ENCODE data around the gene FAM180A.

DNA sequence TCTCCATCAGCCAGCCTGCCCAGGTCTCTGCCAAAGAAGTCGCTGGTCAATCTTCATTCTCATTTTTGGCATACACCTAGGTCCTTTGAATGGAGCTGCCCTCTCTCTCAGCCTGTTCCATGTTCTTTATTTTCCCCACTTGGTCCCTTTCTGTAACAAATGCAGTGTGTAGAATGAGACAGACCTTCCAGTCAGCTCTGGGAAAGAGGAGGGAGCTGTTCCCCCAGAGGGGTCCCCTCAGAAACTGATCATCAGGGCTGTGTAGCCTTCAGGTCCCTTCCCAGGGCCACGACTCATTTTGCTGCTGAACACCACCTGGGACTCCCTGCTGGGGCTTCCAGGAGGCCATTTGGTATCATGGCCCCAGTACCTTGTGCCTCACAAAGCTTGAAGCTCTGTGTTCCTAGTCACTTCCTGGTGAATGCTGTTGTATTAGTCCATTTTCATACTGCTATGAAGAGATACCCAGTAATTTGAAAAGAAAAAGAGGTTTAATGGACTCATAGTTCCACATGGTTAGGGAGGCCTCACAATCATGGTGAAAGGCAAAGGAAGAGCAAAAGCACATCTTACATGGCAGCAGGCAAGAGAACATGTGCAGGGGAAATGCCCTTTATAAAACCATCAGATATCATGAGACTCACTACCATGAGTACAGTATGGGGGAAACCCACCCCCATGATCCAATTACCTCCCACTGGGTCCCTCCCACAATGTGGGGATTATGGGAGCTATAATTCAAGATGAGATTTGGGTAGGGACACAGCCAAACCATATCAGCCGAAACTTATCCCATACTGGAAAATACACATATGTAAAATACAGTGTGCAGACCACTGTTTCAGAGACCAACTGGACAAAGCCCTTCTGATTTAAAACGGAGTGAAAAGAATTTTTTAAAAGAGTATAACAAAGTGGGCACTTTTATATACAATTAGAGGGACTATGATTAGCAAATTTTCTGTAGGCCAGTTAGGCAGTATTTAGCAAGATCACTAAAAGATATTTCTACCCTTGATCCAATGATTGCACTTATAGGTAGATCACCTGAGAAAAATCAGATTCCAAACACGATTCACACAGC lies 8.2 kb downstream of the CYREN start:
- RRBS, 2 experiments: no CpG with 5 or more reads among the region's 5 CpGs

DNA sequence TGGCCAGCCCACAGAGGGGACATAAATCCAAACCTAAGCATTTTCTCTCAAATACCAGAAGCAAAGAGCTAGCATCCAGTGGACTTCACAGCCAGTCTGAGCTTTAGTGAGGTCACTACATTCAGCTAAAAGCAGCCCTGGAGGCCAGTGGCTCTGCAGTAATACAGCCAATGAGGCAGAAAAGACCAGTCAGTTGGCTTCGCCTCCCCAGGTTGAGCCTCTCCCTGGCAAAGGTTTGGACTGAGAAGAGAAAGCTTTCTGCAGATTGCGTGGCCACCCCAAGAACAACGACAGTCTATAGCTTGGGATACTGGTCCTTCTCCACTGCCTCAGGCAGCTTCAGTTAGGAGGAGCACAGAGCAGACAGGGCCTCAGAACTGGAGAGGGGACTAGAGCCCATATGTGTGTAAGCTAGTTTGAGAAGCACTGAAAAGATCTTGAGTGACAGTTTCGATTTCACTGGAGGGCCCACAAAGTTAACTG lies 3.8 kb downstream of the WDR91 start:
- RRBS, 2 experiments: no CpG with 5 or more reads among the region's 4 CpGs

DNA sequence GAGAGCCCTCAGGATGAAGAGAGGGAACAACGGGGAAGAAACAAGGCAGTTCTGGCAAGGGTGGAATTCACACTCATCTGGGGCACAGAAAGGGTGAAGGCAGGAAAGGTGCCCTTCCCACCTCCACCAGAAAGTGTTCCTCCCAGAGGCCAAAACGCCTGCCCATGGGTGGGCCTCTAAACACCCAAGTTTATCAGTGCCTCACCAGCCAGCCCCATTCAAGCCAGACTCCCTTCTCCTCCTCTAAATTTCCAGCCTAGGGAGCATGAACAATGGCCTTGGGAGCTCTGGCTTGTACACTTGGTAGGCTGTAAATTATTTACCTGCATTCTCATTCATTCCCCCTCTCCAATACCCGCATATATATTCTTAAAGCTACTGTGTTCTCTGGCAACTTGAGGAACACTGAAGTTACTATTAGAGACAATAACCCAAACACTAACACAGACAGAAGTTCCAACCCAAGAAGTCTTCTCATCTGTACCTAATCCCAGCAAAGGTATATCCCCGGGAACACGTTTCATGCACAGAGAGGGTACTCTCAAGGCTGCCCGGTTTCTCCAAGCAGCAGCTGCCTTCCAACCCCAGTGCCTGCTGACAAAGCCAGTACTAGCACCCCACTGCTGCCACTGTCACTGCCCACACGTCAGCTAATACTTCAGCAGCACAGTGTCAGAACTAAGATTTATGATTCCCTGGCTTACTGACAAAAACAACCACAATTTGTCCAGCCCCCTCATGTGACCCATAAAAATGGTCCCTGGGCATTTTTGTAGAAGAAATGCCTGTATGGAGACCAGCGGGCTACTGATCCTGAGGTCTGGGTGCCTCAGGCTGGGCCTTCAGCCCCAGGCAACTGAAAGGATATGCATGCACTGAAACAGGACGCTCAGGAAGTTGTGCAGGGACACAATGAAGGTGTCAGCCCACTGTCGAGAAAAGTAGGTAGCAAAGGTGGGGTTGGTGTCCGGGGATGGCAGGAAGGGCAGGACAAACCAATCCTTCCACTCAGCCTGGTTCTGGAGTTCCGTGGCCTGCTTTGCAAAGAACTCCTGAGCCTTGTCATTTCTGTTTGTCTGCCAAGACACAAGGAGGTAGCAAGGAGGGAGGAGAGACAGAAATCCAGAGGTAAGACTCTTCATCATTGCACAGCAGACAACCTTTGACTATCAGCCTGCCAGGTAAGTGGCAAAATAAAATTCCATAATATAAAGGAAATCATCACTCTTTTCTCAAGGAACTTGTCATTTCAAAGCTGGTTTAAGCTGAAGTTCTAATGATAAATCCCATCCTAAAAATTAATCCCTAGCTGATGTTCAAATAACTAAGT lies 2.9 kb downstream of the WDR91 start:
- RRBS, 2 experiments: no CpG with 5 or more reads among the region's 12 CpGs

- RRBS, 2 experiments: no CpG with 5 or more reads among the region's 10 CpGs
Observed at GRCh38 chr7:135393704-135394463, 116.0 kb downstream of the CNOT4 start.

GRCh38 chr7:135617519-135617896 lies 44.8 kb upstream of the STMP1 start:
- RRBS, 2 experiments: no CpG with 5 or more reads among the region's 1 CpG

DNA sequence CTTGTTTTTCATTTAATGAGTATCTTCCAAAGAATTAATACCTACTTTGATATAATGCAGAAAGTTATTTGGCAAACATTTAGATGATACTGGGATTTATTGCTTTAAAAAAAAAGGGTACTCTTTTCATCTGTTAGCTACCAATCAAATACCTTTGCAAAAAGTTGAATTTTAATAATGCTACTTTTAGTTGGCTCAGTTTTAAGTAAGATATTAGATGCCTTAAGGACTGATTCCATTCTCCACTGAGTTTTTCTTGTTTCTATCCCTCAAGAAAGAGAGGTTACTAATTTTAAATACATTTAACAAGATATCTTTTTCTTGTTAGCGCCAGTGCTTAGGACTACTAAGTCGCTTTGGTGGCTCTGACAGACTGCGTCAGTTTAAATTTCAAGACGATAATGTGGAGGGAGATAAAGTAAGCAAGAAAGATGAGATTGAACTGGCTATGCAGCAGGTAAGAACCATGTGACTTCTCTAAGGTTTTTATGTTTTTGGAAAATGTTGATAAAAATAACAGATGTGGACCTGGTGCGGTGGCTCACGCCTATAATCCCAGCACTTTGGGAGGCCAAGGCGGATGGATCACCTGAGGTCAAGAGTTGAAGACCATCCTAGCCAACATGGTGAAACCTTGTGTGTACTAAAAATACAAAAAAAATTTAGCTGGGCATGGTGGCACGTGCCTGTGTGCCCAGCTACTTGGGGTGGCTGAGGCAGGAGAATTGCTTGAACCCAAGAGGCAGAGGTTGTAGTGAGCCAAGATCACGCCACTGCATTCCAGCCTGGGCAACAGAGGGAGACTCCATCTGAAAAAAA lies 24.5 kb upstream of the STMP1 start:
- RRBS, 2 experiments: no CpG with 5 or more reads among the region's 9 CpGs

- RRBS, 2 experiments: no CpG with 5 or more reads among the region's 19 CpGs
Observed at GRCh38 chr7:135748342-135749203, at the start of gene FAM180A. FAM180A (minus strand) TSS chr7:135748813.

DNA sequence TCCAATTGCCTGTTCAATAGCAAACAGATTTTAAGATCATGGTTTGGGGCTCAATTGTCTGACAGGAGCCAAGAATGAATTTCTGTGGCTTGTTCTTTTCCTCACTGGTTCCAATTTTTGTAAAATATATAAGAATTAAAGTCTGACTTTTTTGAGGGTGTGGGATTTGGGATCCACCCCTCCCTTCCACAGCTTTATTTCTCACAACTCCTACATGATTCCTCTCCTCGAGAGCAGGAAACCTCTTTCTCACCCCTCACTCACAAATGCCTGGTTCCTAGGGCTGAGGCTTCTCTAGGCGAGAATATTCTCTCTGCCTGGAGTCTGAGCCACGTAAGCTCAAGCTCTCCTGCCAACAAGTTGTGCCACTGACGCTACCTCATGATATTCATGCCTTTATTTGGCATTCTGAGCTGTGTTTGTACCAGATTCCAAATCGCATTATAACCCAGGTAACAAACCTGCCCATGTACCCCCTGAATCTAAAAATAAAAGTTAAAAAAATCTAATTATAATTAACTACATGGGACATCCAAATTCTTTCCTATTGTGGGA lies 20.8 kb upstream of the FAM180A start:
- RRBS, 2 experiments: no CpG with 5 or more reads among the region's 5 CpGs

- RRBS, 2 experiments: no CpG with 5 or more reads among the region's 3 CpGs
Observed at GRCh38 chr7:135977700-135977843, 413 bp upstream of the MTPN start.

DNA sequence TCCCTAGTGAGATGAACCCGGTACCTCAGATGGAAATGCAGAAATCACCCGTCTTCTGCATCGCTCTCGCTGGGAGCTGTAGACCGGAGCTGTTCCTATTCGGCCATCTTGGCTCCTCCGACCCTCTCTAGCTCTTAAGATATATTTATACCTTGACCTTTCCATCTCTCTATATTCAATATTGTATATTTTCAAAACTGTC lies 442.8 kb upstream of the MTPN start:
- RRBS, 2 experiments: no CpG with 5 or more reads among the region's 7 CpGs

DNA sequence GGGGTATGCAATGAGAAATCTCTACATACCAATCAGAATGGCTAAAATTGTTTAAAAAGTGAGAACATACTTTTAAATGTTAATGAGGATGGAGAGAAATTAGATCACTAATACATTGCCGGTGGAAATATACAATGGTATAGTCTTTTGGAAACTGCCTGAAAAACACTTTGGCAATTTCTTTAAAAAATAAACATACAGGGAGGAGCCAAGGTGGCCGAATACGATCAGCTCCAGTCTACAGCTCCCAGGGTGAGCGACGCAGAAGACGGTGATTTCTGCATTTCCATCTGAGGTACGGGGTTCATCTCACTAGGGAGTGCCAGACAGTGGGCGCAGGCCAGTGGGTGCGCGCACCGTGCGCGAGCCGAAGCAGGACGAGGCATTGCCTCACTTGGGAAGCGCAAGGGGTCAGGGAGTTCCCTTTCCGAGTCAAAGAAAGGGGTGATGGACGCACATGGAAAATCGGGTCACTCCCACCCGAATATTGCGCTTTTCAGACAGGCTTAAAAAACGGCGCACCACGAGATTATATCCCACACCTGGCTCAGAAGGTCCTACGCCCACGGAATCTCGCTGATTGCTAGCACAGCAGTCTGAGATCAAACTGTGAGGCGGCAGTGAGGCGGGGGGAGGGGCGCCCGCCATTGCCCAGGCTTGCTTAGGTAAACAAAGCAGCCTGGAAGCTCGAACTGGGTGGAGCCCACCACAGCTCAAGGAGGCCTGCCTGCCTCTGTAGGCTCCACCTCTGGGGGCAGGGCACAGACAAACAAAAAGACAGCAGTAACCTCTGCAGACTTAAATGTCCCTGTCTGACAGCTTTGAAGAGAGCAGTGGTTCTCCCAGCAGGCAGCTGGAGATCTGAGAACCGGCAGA lies 37.2 kb upstream of the CHRM2 start:
- RRBS, 2 experiments: no CpG with 5 or more reads among the region's 33 CpGs

- RRBS, 2 experiments: no CpG with 5 or more reads among the region's 6 CpGs
Observed at GRCh38 chr7:137435401-137435770, 91.9 kb upstream of the PTN start.

DNA sequence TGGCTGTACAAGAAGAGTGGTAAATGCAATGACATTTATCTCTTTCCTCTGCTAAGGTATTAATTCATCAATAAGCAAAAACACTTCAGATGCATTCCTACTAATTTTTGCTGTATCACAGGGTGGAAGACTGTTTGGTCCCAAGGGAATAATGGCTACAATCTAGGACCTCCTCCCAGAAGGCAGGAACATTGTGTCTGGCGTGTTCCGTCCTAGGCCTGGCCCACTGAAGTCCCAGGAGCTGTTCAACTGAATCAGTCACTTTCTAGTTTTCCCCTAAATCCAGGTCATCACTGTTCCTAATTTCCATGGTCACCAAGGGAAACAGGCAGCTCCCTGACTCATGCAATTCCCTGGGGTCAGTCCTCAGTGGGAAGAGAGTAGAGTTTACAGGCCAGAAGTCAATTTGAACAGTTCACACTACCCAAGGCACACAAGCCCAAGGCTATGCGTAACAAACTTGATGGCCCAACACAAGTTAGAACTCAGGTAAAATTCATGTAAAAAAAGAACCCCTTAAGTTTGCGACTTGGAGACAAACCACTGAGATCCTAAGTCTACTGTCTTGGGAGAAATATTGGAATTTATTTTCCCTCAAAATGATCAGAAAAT lies 44.0 kb downstream of the CREB3L2 start:
- RRBS, 2 experiments: no CpG with 5 or more reads among the region's 4 CpGs

DNA sequence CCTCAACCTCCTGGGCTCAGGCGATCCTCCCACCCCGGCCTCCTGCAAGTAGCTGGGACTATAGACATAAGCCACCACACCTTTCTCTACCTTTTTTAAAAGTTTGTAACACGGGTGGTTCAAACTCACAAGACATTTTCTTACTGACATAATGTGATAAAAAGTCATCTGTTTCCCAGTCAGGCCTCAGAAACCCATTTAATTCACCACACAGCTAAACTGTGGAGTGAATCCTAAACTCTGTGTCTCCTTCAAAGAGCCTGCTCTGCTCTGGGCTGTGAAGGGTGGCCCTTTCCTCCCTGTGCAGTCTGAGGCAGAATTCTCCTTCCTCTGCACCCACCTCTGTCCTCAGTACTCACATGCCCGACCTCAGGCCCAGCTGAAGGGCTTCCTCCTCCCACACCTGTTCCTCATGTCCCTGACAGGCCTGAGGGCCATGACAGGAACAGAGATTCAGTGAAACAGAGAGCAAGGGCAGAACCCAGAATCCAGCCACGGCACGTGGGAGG lies 14.1 kb downstream of the CREB3L2 start:
- RRBS, 2 experiments: no CpG with 5 or more reads among the region's 6 CpGs

DNA sequence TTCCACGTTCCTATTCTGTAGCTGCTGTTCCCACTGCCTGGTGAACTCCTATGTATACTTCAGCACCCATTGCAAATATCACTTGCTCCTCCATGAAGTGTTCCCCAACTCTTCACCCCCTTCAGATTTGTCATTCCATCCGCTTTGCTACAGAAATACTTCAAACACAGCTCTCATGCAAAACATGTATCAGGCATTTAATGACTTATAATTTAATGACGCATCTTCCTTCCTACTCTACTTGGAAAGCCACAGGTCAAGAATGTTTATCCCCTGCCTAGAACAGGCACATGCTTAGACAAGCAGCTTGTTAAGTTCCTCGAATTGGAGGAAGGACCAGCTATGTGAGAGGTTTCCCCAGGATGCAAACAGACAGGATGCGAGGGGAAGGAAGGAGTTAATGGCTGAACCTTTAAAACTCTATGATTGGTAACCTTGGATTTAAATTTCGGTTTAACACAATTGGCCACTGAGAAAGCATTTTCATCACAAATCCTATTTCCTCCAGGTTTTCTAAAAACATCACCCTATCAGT lies 11.6 kb downstream of the CREB3L2 start:
- RRBS, 2 experiments: no CpG with 5 or more reads among the region's 6 CpGs

DNA sequence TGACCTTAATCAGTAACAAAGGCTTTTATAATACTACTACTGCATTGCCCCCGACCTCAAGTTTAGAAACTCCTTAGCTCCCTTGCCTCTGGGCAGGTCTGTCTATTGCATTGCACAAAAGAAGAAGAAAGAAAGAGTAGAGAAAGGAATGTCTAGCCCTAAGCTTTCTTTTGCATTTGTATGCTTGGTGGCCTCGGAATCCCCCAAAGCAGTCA lies 93.0 kb downstream of the AKR1D1 start:
- RRBS, 2 experiments: no CpG with 5 or more reads among the region's 2 CpGs

GRCh38 chr7:138352463-138353140 lies 107.5 kb upstream of the TRIM24 start:
- RRBS, 2 experiments: 69 to 87% methylated on average over 2 of the region's 9 CpGs

DNA sequence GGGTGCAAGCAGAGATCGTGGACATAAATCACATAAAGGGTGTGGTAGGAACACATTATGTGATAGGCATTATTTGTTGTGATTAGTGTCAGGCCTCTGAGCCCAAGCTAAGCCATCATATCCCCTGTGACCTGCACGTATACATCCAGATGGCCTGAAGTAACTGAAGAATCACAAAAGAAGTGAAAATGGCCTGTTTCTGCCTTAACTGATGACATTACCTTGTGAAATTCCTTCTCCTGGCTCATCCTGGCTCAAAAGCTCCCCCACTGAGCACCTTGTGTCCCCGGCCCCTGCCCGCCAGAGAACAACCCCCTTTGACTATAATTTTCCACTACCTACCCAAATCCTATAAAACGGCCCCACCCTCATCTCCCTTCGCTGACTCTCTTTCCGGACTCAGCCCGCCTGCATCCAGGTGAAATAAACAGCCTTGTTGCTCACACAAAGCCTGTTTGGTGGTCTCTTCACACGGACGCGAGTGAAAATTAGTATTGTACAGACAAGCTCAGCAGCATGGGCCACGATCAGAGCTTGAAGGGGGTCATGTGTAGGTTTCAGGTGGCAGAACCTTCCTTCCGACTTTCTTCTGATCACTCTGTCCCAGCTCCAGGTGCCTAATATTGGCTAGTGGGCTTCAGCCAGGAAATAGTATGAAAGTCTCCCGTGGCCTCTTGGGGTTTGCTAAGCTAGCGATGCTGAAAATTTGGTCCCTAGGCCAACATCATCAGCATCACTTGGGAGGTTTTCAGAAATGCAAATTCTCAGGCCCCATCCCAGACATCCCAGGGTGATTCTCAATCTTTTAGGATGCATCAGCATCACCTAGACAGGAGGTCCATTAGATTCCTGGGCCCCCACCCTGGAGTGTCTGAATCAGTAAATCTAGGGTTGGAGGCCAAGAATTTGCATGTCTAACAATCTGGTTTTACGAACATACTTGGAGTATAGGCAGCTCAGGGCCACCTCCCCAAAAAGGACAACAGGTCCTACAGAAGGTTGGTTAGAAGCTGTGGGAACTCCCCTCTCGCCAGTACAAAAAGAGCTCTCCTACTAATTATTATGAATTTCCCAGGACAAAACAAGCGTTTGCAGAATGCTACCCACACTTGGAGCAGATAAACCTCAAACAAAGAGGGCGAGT lies 15.8 kb downstream of the ZC3HAV1 start:
- RRBS, 2 experiments: no CpG with 5 or more reads among the region's 19 CpGs

DNA sequence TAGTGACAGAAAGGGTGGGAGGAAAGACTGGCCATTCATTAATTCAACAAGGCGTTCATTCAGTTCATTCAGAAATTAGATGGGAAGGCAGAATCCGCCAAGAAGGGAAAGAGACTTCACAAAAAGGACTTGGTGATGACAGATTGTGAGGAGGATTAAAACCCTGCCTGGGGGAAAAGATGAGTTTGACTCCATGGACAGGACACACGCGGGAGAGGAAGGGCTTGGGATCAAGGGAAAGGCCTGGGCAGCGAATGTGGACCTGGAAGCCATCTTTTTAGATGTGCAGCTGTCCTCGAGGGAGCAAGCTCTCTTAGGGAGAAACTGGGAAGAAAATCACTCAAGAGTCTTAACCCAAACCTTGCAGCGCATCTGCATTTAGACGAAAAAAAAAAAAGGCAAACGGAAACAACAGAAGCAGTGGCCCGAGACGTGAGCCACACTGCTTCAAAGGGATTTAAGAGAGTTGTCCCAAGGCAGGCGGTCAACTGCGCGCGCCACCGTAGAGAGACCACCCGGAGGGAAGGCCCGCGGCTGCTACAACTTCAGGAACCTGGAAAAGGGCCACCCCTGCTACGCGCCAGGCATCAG lies 1.5 kb downstream of the ZC3HAV1 start:
- RRBS, 2 experiments: 0 to 4% methylated on average over 3 of the region's 21 CpGs

DNA sequence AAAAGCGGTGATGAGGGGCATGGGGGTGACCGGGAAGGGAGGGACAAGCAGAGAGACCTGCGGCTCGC lies 1.2 kb downstream of the ZC3HAV1 start:
- RRBS, 2 experiments: 0 to 10% methylated on average over 2 to 3 of the region's 4 CpGs